Astrocyte (in vitro differentiated cells and primary cell): ENCODE measurements around the genes E2F1, RALY, PIGU and GGT7.

GRCh38 chr20:33669005-33669767, 2.4 kb downstream of the ACTL10 start:
- PRO-cap = no peak
- RRBS, 2 experiments = no CpG with 5 or more reads among the region's 8 CpGs

GRCh38 chr20:33685650-33687005, at the start of gene E2F1:
Gene E2F1, minus strand, starts transcription at chr20:33686385.
- PRO-cap = unidirectional peak, minus-strand start at chr20:33686383
- RRBS, 2 experiments = 1 to 2% methylated on average over 106 of the region's 147 CpGs

DNA sequence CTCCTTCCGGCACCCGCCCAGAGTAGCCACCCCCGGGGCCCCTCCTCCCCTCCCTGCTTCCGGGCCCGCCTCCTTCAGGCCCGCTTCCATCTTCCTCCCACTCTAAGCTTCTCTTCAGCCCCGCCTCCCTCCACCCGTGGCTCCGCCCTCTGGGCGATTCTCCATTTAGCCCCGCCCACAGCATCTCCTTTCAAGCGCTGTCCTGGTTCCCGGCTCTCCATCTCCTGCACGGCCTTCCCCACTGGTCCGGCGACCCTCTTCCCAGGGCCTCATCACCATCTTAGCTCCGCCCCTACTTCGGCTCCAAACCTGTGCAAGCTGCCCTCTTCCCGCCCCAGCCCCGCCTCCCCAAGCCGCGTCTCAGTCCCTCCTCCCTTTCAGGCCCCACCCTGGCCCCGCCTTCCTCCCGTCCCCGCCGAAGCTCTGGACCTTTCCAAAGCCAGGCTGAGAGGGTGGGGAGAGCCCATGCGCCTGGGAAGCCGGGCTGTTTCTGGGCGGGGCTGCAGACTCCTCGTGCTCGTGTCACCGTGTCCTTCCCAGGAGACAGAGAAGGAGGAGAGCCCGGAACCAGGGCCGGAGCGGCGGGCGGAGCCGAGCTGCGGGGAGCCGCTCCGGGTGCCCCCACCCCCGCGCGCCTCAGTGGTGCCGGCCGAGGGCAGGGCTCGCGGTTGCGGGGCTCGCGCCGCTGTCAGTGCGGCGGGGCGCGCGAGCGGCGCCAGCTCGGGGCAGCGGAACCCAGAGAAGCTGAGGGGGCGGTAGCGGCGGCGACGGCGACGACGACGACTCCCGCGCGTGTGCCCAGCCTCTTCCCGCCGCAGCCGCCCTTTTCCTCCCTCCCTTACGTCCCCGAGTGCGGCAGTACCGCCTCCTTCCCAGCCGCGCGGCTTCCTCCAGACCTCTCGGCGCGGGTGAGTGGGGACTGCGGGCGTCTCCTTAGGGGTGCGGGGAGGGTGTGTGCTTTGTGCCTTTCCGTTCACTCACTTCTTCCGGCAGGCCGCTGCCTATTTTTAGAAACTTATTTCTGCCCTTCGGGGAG, at the start of gene RALY:
Gene RALY (plus strand): TSS at position 688 of the 1,036 bp plus-strand sequence.
- PRO-cap = bidirectional peak, plus-strand start at position 541 of the sequence, minus-strand start at position 243 of the sequence; unidirectional peak, plus-strand start at position 688 of the sequence
- RRBS, 2 experiments = 1 to 2% methylated on average over 14 of the region's 93 CpGs

- PRO-cap = no peak
- RRBS, 2 experiments = no CpG with 5 or more reads among the region's 9 CpGs
These were observed 1.6 kb downstream of the RALY start for GRCh38 chr20:33995060-33995910.

DNA sequence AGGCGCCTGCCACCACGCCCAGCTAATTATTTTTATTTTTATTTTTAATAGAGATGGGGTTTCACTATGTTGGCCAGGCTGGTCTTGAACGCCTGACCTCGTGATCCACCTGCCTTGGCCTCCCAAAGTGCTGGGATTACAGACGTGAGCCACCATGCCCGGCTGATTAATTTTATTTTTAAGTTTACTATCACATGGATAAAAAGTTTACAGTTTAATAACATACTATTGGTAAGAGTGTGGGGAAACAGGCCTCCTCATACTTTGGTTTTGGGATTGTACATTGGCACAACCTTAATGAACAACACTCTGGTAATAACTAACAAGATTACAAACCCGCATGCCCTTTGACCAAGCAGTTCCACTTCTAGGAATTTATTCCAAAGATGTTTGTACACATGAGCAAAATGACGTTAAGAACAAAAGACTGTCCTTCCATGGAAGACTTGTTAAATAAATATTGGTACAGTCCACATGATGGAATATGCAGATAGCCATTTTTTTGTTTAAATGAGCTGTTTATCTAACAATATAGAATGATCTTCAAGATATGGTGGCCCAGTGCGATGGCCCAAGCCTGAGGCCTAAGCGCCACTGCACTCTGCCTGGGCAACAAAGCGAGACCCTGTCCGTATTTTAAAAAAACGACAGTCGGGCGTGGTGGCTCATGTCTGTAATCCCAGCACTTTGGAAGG, 7.2 kb upstream of the AHCY start:
- PRO-cap = no peak
- RRBS, 2 experiments = no CpG with 5 or more reads among the region's 15 CpGs

DNA sequence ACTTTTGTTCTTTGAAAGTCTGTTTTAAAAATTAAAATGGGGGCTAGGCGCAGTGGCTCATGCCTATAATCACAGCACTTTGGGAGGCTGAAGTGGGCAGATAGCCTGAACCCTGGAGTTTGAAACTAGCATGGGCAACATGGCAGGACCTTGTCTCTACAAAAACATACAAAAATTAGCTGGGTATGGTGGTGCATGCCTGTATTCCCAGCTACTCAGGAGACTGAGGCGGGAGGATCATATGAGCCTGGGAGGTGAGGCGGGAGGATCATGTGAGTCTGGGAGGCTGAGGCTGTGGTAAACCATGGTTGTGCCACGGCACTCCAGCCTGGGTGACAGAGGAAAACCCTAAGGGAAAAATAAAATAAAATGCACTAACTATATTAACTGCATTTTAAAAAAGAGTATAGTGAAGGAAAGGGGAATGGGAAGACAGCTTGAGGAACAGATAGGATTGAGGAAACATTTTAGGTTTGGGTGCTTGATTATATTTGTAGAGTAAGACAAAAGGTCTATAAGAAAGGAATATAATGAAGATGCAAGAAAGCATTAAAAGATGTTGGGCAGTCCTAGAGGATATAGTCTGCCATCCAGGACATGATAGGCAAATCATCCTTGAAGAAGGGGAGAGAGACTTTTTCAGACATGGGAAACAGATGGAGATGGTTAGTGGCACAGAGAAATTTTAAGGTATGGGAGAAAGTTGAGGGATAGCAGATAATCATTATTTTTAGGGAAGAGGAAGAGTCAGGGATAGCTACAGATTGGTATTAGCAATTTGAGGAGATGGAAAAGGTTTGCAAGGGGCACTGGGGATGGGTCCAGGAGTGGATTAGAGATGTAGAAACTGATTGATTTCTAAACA, 71.1 kb downstream of the ITCH start:
- PRO-cap = no peak
- RRBS, 2 experiments = no CpG with 5 or more reads among the region's 4 CpGs

- PRO-cap = no peak
- RRBS, 2 experiments = no CpG with 5 or more reads among the region's 5 CpGs
These were observed 57.4 kb upstream of the DYNLRB1 start for GRCh38 chr20:34458633-34459358.

GRCh38 chr20:34540483-34541183, 17.9 kb upstream of the MAP1LC3A start:
- PRO-cap = no peak
- RRBS, 2 experiments = no CpG with 5 or more reads among the region's 14 CpGs

DNA sequence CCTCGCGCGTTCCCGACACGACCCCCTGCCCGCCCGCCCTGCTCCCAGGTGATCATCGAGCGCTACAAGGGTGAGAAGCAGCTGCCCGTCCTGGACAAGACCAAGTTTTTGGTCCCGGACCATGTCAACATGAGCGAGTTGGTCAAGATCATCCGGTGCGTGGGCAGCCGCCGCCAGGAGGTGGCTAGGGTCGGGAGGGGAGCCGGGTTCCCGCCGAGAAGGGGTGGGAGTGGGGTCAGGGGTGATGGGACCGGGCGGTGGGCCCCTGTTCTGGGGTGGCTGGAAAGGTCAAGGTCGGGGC, 731 bp downstream of the MAP1LC3A start:
- PRO-cap = no peak
- RRBS, 2 experiments = 26 to 29% methylated on average over 9 of the region's 23 CpGs

DNA sequence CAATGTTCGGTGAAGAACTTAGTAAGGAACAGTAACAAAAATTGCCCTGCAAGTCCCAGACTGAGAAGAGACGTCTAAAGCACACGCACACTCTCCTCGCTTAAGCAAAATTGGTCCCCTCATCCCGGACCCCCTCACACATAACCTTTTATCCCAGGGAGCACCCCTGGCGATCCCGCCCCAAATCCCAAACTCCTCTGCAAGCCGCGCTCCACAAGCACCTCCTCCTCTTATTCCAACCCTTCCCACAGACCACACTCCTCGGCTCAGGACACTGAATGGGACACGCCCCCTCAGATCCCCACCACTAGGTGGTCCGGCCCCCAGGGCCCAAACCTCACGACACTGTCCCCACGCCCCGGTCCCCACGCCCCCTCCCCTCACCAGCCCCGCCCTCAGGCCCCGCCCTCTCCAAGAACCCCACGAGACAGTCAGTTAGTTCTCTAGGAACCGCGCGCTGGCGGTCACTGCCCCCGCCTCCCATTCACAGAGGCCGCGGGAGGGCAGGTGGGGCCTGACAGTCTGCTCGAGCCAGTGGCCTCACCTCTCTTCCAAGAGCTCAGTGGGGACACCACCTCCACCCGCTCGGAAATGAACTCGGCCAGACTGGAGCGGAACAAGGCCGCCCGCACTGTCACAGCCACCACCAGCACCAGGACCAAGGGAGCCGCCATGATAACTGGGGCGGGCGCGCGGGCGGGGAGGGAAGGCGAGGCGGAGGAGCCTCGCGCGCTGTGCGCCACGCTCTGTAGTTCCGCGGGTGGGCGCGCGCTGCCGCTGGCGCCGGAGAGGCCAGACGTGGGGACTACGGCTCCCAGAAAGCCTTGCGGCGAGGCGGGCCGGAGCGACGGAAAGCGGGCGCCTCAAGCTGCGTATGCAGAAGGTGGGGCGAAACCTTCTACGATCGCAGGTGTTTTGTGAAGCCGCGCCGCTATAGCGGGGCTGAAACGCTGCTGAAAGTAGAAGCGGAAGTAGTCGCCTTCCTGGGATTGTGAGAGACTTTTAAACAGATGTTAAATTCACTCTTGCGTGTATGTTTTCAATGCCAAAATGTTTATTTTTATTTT, at the start of gene PIGU:
Gene PIGU (minus strand): TSS at position 681 of the 1,067 bp plus-strand sequence.
- PRO-cap = bidirectional peak, plus-strand start at position 879 of the sequence, minus-strand start at position 681 of the sequence
- RRBS, 2 experiments = 2 to 5% methylated on average over 11 of the region's 76 CpGs

- PRO-cap = no peak
- RRBS, 2 experiments = 3 to 5% methylated on average over 1 of the region's 23 CpGs
These were observed 4.4 kb downstream of the TP53INP2 start for GRCh38 chr20:34708546-34709020.

GRCh38 chr20:34709895-34710622, 5.9 kb downstream of the TP53INP2 start:
- PRO-cap = no peak
- RRBS, 2 experiments = 2% methylated on average over 18 to 21 of the region's 60 CpGs

GRCh38 chr20:34710623-34711048, 6.5 kb downstream of the TP53INP2 start:
- PRO-cap = no peak
- RRBS, 2 experiments = no CpG with 5 or more reads among the region's 5 CpGs

DNA sequence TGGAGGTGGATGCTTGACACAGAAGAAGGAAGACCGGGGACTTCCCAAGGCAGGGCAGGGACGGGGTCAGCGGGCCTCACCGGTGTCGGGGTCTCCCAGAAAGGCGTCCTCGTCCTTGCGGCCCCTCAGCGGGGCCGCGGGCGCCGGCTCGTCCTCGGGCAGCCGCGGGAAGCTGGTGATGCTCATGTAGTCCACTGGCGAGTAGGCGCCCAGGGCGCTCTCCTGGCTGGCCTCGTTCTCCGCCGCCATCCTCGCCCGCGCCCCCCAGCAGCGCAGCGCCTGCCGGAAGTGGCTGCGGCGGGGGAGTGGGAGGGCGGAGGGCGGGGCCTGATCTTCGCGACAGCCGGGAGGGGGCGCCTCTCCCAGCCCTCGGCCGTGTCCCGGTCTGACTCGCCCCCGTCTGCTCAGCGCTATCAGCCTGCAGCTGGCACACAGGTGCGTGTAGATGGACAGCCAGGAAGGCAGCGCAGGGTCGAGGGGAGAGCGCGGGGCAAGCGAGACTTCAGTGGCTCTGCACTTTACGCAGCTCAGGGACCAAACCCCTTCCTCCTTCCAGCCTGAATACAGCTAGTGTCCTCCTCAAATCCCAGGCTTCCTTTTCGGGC, at the start of gene GGT7:
Gene GGT7 (minus strand): TSS at position 290 of the 605 bp plus-strand sequence.
- PRO-cap = no peak
- RRBS, 2 experiments = 1 to 3% methylated on average over 25 of the region's 51 CpGs

DNA sequence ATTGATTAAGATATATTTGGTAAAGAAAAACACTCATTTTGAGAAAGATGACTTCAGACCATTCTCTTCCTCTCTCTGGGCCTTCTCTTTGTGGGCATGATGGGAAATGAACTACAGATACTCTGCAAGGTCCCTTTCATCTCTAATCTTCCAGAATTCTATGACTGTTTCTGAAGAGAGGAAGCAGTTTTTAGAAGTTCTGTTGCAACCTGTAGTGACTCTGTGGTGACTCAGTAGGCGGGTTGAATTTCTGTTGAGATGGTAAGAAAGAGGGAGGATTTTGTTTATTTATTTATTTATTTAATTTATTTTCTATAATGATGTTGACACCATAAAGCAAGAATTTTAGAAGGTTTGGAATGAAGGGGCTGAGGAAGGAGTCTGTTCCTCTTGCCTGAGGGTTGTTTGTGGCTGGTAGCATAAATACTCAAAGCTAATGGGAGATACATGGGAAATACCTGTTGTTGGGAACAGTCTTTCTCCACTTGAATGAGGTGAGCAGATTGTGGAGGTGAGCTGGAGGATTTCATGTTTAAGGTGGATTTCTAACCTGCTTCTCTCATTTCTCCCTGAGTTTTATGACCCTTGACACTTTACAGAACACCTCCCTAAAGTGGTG, 14.9 kb downstream of the ACSS2 start:
- PRO-cap = no peak
- RRBS, 2 experiments = no CpG with 5 or more reads among the region's 1 CpG

DNA sequence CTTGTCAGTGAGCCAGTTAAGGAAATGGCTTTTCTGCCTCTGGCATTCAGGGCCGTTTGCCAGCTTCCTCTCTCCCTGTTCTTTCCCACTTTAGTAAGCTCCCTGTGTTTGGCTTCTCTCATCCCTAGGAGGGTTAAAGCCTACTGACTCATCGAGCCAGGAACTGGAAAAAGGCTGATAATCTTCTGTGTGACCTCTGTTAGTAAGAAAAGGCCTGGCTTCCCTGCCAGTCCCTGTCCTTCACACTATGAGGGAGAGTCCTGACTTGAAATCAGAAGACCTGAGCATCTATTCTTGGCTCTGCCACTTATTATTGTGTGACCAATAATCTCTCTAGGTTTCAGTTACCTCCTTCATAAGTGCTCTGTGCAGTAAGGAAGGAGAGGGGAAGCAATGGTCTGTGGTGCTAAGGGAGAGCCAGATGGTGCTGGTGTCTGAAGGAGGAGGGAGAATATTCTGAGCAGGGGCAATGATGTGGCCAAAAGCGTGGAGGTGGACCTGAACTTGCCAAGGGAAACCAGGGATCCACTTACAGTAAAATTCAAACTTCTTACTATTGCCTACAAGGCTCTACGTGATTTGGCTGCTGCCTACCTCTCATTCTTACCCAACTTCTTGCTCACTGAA, 31.4 kb downstream of the ACSS2 start:
- PRO-cap = no peak
- RRBS, 2 experiments = no CpG with 5 or more reads among the region's 4 CpGs

- PRO-cap = no peak
- RRBS, 2 experiments = no CpG with 5 or more reads among the region's 12 CpGs
These were observed 17.2 kb downstream of the GSS start for GRCh38 chr20:34938222-34939037.

- PRO-cap = no peak
- RRBS, 2 experiments = no CpG with 5 or more reads among the region's 18 CpGs
These were observed 31.2 kb downstream of the MYH7B start for GRCh38 chr20:34986751-34987407.

DNA sequence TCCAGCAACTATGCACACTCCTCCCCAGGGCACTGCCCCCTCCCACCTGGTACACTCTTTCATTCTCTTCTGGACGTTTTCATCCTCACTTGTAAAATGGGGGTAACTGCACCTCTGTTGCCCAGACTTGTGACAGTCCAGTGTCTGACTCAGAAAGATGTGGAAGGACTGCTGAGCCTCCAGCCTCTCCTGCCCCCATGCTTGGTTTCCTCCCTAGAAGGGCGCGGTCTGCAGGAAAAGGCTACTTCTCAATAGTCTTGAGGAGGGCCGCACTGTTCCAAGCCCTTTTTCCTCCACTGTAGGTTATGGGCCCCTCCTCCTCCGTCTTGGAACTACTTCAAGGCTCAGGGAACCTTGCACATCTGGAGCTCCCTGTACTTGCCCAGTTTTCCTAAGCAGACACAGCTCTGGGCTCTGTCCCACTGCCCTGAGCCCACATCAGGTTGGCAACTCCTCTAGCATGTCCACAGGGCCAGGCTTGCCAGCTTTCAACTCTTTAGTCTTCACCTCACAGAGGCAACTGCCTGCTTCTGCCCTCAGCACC, 64.8 kb downstream of the MYH7B start:
- PRO-cap = no peak
- RRBS, 2 experiments = no CpG with 5 or more reads among the region's 5 CpGs

DNA sequence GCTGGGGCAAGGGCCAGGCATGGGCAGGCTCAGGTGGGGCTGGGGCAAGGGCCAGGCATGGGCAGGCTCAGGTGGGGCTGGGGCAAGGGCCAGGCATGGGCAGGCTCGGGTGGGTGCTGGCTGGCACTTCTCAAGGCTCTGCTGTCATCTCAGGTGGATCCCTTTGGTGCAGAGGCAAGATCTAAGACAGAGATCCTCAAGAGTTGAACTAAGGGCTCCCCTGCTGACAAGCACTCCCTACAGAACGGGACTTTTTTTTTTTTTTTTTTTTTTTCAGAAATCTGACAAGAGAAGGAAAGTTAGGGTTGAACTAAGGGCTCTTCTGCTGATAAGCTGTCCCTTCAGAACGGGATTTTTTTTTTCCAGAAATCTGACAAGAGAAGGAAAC, 24.9 kb downstream of the MMP24OS start:
- PRO-cap = no peak
- RRBS, 2 experiments = no CpG with 5 or more reads among the region's 3 CpGs